Measurements from ENCODE around the genes TPRA1 and RUVBL1.

GRCh38 chr3:127303930-127304459 lies 16.1 kb upstream of the PRR20G start:
- RRBS, result 38% methylated on average over 8 of the region's 19 CpGs

GRCh38 chr3:127304466-127304818 lies 16.6 kb upstream of the PRR20G start:
- RRBS, result 28% methylated on average over 3 of the region's 11 CpGs

DNA sequence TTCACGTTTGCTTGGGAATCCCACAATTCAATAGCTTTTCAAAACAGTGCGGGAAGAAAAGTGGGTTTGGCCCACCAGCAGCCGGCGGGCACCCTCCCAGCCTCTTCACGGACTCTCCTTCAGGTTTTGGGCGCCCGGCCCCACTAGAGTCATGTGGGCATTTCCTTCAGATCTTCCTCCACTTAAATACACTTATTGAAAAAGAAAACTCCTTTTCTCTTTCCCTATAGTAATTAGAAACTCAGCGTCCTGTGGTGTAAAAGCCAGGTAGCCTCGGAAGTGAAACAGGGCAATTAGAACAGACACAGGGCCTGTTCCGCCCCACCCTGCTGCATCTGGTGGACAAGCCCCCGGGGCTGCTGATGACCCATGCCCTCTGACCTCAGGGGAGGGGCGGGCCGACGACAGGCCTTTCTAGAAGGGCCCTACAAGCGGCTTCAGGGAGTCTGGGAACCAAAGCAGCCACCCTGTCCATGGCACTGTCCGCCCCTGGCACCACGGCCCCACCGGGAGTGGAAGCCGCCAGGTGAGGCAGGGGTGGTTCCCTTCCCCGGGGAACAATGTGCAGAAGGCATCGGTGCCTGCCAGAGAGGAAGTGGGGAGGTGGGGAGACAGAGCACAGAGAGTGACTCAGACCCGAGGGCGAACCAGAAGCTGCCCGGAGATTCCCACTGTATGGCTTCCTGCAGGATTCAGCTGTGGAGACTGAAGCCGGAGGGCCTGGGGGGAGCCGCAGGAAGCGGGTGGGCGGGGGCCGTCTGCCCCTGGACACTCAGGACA lies 134.2 kb downstream of the TPRA1 start:
- RRBS, result 42% methylated on average over 10 of the region's 29 CpGs

GRCh38 chr3:127590384-127591443 lies at the start of gene TPRA1:
TPRA1 (minus strand) TSS chr3:127590733.
- RRBS, result 4% methylated on average over 36 of the region's 99 CpGs

- RRBS, result no CpG with 5 or more reads among the region's 22 CpGs
Observed at GRCh38 chr3:127674124-127675028, 1.6 kb downstream of the ABTB1 start.

DNA sequence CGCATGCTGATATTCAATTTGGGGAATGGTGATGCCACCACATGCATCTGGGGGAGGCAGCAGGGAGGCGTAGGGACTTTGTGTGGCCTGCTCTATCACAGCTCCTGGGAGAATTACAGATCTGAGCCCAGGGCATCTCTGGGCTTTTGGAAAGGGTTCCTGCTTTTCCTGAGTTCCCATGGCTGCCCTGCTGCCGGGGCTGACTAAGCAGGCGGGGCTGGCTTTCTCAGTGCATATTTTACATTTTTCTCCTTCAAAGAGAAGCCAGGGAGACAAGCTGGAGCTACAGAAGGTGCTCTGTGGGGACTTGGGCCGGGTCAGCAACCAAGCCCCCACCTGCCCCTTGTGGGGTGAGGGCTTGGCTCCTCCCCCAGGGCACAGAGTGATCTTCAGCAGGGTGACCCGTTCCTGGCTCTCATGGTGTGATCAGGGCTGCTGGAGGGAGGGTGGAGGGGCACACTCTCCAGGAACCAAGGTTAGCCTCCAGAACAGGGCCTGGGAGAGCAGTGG lies 17.3 kb downstream of the ABTB1 start:
- RRBS, result no CpG with 5 or more reads among the region's 6 CpGs

- RRBS, result no CpG with 5 or more reads among the region's 13 CpGs
Observed at GRCh38 chr3:127701768-127702738, 29.3 kb downstream of the ABTB1 start.

- RRBS, result no CpG with 5 or more reads among the region's 6 CpGs
Observed at GRCh38 chr3:127757890-127758506, 64.3 kb downstream of the MGLL start.

GRCh38 chr3:127770957-127771560 lies 51.3 kb downstream of the MGLL start:
- RRBS, result no CpG with 5 or more reads among the region's 7 CpGs

- RRBS, result no CpG with 5 or more reads among the region's 22 CpGs
Observed at GRCh38 chr3:127775425-127776540, 46.5 kb downstream of the MGLL start.

GRCh38 chr3:127803481-127804034 lies 18.8 kb downstream of the MGLL start:
- RRBS, result no CpG with 5 or more reads among the region's 4 CpGs

DNA sequence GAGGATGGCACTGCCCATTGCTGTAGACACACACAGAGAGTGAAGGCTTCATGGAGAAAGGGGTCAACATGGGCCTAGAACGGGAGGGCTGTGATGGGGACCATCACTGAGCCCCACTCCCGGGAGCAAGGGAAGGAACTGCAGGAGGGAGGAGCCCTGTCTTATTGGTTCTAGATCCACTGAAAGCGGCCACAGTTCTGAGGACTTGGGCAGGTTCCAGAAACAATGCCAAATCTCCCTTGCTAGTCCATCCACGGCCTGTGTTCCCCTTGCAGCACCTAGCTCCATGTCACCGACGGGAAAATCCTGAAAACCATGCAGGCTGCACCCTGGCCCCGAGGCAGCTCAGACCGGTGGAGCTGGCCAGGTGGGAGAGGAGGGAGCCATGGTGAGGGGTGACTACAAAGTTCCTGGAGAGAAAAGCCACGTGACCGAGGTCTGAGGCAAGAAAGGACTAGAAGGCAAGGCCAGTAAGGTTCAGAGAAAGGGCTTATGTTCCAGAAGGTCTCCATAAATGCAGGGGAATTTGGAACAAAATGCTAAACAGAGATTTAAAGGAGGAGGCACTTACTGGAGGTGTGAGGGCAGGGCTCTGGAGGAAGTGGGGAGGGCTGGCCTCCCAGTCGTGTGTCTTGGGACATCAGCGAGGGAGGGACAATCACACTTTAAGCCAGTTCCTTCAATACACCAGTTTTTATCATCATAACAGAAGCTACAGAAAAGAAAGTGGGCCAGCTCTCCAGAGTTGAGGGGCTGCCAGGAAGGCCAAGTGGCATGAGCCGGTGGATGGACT lies 5.4 kb downstream of the MGLL start:
- RRBS, result 90% methylated on average over 1 of the region's 13 CpGs

- RRBS, result 3% methylated on average over 14 of the region's 27 CpGs
Observed at GRCh38 chr3:127823295-127823520, 893 bp upstream of the MGLL start.

- RRBS, result no CpG with 5 or more reads among the region's 10 CpGs
Observed at GRCh38 chr3:127911367-127912051, 3.5 kb upstream of the KBTBD12 start.

DNA sequence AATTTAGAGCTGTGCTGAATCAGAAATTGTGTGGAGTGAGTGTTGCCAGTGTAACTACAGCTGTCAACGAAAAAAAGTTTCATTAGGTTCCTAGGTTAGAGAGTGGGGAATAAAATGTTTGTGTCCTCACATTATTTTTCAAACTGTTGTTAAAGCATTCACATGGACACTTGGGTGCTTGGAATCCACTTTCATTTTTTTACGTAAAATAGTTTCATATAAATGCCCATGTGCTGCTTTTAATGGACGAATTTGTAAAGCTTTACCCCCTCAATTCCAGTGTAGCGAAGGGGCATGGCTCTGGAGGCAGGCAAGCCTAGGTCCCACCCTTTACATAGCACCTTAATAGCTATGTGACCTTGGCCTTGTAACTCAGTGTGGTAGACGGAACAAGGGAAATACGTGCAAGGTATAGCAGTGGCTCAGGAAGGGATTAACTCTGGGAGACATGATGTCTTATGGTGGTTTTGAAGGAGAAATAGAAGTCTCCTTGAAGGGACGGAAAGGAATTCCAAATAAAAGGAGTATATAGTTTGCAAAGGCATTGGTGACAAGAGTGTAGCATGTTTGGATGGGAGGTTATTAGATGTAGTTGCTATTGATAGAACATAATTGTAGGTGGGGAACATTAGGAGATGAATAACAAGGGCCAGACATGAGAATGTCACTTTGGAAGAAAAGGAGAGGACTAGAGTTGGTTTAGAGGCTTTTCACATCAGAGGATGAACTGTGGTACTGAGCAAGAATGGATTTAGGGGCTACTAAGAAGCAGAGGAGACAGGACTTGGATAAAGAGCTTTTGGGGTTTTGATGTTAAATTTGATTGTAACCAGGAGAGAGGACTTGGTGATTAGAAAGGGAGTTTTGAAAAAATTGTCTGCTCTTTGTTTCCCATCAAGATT lies 1.5 kb downstream of the SEC61A1 start:
- RRBS, result no CpG with 5 or more reads among the region's 7 CpGs

DNA sequence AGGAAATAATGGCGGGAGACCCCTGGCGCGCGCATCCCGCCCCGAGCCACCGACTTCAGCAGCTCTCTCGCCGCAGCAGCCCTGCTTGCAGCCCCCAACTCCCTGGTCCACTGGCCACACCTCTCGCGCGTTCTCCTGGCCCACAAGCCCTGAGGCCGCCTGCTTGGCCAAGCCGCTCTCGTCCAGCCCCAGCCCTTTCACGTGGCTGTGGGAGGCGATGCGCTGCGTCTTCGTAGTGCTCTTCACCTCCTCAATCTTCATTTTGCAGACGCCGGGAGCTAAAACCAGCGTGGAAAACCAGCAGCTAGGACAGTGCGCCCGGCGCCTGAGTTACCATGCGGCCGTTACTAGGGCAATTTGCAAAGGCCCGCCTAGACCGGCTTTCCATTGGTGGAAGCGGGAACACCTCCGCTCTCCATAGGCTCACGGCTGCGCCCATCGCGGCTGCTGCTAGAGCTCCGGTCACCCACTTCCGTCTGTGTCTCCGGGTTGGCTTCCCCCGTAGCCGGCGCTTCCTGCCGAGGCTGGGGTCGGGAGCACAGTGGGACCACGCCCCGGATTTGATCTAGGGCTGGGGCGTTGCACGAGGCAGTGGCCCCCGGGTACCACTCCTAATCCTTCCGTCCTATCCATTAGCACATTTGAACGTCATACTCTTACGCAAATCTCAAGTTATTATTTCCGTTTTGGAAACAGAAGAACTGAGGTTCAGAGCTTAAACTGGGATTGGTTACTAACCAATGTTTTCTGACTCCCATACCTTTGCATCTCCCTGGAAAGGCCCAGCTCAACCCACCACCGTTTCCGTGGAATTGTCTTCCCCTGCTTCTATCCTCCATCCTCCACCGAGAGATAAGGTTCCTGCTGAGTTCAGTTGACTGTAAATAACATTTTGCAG lies at the start of gene RUVBL1:
Gene RUVBL1, minus strand, starts transcription at position 349 of the 898 bp plus-strand sequence.
- RRBS, result 4% methylated on average over 22 of the region's 56 CpGs

GRCh38 chr3:128231451-128231996 lies 78.2 kb downstream of the EEFSEC start:
- RRBS, result no CpG with 5 or more reads among the region's 6 CpGs

DNA sequence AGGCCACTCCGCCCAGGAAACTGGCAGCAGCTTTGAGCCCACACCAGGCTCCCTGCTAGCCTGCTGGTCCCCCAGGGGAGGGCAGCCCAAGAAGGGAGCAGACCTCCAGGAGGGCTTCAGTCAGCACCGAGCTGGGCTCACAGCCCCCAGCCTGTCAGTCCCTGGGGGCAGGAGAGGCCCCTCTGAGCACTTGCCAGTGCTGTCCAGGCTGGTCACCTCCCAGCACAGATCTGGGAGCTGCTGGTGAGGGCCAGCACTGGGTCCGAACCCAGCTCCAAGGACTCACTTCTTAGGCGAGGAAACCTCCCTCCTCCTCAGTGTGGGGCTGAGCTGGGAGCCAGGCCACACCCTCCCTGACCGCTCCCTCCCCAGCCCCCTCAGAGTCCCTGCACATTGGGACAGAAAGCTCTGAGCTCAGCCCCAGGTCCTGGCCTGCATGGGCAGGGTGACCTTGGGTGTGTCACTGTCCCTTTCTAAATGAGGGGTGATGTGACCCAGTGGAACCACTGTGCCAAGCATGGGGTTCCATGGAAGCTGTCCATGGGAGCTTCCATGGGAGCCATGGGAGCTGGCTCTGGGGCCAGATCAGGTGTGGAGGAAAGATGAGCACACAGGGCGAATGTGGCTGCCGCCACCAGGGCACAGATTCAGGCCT lies 56.7 kb downstream of the DNAJB8 start:
- RRBS, result no CpG with 5 or more reads among the region's 7 CpGs

DNA sequence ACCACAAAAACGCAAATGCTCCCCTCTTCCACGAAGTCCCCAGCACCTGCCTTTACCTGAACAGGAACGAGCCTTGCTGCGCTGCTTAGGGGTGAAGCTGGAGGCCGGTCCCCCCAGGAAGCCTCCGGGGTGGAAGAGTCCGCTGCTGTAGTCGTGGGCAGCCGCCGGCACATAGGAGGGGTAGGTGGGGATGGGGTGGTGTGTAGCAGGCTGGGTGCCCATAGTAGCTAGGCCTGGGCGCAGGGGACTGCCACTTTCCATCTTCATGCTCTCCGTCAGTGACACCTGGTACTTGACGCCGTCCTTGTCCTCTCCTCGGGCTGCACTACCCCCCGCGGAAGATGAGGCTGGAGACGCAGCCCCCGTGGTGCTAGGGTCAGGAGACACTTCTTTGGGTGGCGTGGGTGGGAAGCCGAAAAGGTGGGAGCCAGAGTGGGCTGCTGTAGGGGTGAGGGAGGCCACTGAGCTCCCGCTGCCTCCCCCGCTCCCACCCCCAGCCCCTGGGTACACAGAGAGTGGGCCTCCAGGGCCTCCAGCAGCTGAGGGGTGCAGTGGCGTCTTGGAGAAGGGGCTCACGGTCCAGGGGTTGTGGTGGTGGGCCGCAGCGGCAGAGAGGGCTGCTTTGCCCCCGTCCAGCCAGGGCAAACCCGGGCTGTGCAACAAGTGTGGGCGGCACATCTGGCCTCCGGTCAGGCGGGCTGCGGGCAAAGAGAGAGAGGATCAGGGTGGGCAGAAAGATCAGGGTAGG lies 7.2 kb downstream of the GATA2 start:
- RRBS, result 42% methylated on average over 7 of the region's 33 CpGs

DNA sequence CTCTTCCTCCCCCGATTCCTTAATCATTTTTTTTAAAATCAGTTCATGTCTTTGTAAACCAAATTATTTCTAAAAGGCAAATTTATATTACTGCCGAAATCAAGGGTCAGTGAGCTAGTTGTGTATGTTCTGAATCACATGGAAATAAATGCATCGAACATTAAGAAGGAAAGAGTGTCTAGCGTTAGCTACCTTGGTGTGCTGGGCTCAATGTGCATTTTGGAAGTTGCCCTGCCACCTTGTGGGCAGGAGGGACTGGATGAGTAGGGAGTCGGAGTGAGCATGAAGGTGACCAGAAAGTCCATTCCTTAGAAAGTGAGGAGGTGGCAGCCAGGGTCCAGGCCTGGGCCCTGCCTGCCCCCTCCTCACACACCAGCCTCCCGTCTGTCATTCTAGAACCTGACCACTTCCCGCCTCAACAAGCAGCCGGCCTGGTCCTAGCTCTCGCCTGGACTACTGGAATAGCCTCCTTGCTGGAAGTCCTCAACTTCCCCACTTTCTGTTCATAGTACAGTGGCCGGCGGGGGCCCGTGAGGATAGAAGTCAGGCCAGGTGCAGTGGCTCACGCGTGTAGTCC lies 10.1 kb upstream of the GATA2 start:
- RRBS, result no CpG with 5 or more reads among the region's 14 CpGs